A375 (cell line): Measurements from ENCODE around the genes METTL9 and IGSF6.

DNA sequence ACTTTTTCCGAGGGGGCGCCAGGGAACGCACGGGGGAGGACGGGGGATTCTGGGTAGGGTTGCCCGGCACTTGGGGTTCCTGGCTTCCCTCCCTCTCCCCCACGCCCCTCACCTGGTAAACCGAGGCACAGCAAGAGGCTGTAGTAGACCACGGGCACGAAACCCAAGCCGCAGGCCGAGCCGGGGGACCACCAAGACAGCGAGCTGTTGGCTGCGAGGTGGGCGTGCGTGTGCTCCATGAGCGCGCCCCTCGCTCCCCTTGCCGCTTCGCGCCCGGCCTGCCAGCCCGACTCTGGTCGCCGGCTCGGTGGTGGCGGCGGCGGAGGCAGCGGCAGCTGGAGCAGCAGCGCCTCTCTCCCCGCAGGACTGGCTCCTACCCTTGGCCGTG, 318 bp downstream of the GPR139 start:
- RAMPAGE, long total RNA, result no peak

DNA sequence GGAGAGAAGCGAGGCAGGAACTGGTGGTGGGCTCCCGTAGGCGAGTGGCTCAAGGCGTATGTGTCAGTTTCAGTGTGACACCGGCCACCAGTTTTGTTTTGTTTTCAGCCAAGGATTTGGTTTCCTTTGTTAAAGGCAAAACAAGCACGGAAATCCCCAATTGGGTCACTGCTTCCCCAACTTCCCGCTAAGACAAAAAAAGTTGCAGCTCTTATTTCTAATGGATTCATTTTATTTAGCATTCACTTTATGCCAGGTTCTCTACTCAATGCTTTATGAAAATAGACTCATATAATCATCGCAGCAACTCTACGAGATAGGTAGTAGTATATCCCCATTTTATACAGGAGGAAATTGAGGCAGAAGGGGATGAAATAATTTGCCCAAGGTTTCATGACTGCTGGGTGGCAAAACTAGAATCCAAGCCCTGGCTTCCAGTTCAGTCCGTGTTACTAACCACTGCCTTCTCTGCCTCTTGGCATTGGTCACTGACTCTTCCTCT, 110.4 kb downstream of the GP2 start:
- RAMPAGE, long total RNA, result no peak

- RAMPAGE, long total RNA, result no peak
Measured at GRCh38 chr16:20586032-20586525, 9.9 kb upstream of the ACSM2B start.

DNA sequence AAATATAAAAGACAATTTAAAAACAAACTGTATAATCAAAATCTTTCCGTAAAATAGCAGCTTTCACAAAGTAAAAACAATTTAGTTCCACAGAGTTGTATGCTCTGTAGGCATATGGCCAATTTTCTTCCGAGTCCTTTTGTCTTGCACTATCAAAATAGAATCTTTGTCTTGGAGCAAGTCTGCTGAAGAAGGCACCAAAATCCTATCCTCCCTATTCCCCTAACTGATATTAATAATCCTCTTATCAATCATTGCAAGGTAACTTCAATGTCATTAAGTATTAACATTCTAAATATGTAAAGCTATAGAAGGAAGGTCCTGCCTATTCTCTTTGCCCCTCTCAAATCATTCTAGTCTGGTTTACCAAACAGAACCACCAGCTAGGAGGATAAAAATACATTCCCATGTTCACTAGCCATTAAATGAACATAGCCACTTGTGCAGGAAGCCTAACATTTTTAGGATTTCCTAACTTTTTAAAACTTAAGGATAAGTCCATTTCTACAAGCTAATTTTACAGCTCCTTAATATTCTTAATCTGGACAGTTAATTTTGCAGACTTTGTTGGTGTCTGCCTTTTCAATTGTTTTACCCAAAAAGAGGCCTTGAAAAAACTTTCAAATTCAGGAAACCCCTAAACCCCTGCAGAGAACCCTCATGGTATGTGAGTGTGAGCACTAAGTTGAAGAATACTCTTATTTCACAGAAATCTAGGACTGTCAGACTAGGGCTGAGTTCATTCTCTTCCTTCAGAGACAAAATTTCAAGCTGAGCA, 7.3 kb downstream of the THUMPD1 start:
- RAMPAGE, long total RNA, result no peak

DNA sequence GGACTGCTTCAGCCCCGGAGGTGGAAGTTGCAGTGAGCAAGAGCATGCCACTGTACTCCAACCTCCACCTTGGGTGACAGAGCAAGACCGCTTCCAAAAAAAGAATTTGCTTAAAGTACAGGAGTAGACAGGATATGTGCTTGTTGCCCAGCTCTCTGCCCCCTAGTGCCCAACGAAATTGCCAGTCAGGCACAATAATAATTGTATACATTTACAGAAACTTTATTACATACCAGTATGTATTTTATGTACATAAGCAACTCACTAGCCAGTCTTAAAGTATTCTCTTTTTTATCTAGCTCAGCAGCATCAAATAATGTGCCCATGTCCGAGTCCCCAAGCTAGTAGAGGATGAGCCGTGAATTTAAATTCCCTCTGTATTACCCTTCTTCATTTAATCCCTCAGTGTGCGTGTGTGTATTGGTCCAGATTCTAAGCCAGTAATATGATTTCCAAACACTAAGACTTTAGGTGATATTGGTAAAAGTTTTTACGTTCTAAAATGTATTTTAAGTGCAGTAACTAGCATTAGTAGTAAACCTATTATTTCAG, 1.2 kb downstream of the THUMPD1 start:
- RAMPAGE, long total RNA, result no peak

- RAMPAGE, long total RNA, result no peak
Measured at GRCh38 chr16:20746849-20747742, 5.5 kb upstream of the THUMPD1 start.

- RAMPAGE, long total RNA, result no peak
Measured at GRCh38 chr16:21283275-21284228, 5.5 kb upstream of the CRYM start.

GRCh38 chr16:21359932-21360465, 81.9 kb upstream of the CRYM start:
- RAMPAGE, long total RNA, result no peak

GRCh38 chr16:21364163-21364830, 86.2 kb upstream of the CRYM start:
- RAMPAGE, long total RNA, result no peak

- RAMPAGE, long total RNA, result no peak
Measured at GRCh38 chr16:21511349-21512148, 87.8 kb upstream of the METTL9 start.

DNA sequence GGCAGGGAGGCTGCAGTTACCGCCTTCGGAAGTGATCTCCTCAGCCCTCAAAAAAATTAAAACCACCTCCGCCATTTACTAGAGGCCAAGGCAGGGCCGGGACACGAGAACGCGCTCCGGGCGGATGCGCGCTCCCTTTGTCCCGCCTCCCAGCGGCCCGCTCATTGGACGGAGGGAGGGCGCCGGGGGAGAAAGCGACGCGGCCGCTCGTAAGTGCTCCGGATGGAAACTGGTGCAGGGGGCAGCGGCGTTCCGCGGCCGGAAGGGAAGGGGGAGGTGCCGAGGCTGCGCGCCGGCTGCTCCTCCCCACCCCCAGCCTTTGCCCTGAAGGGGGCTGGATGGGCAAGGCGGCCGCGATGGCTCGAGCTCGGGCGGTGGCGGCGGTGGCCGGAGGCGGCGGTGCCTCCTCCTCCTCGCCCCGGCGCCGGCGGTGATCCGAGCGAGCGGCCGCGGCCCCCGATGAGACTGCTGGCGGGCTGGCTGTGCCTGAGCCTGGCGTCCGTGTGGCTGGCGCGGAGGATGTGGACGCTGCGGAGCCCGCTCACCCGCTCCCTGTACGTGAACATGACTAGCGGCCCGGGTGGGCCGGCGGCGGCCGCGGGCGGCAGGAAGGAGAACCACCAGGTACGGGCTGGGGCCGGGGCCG, at the start of gene METTL9:
Gene METTL9 (plus strand): TSS at position 303 of the 646 bp plus-strand sequence.
- RAMPAGE, long total RNA, result no peak

GRCh38 chr16:21652386-21652807, at the start of gene IGSF6:
Gene IGSF6, minus strand, starts transcription at chr16:21652608.
- RAMPAGE, long total RNA, result no peak

- RAMPAGE, long total RNA, result no peak
Measured at GRCh38 chr16:22220513-22221137, 14.5 kb downstream of the EEF2K start.

GRCh38 chr16:22234834-22235037, 28.7 kb downstream of the EEF2K start:
- RAMPAGE, long total RNA, result no peak

DNA sequence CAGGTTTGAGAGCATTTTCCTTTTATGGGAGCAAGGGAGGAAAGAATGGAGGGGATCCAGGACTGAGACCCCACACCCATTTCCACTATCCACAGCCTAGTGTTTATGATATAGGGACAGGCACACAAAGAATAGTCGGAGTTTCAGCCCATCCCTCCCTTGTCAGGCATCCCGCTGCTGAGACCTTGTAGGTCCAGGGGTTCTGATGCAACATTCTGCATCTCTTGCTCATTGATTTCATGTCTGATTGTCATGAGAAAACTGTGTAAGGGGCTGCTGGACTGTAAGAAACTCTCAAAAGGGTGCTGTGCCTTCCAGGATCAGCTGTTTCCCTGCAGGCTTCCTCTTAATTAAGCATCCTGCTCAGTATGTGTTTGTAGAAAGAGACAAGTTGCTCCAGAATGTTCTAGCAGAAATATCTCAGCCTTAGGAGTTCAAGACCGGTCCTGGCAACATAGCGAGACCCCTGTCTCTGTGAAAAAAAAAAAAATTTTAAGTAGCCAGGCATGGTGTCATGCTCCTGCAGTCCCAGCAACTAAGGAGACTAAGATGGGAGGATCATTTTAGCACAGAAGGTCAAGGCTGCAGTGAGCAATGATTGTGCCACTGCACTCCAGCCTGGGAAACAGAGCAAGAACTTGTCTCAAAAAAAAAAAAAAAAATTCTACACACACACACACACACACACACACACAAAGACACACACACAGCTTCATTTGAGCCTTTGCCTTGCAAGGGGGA, 5.2 kb upstream of the POLR3E start:
- RAMPAGE, long total RNA, result no peak

GRCh38 chr16:22297558-22297682, 211 bp downstream of the POLR3E start:
- RAMPAGE, long total RNA, result no peak

GRCh38 chr16:22353184-22353968, 21.0 kb downstream of the CDR2 start:
- RAMPAGE, long total RNA, result no peak

- RAMPAGE, long total RNA, result no peak
Measured at GRCh38 chr16:22406051-22406454, 31.6 kb upstream of the CDR2 start.

GRCh38 chr16:22673489-22673854, 140.5 kb upstream of the HS3ST2 start:
- RAMPAGE, long total RNA, result no peak

DNA sequence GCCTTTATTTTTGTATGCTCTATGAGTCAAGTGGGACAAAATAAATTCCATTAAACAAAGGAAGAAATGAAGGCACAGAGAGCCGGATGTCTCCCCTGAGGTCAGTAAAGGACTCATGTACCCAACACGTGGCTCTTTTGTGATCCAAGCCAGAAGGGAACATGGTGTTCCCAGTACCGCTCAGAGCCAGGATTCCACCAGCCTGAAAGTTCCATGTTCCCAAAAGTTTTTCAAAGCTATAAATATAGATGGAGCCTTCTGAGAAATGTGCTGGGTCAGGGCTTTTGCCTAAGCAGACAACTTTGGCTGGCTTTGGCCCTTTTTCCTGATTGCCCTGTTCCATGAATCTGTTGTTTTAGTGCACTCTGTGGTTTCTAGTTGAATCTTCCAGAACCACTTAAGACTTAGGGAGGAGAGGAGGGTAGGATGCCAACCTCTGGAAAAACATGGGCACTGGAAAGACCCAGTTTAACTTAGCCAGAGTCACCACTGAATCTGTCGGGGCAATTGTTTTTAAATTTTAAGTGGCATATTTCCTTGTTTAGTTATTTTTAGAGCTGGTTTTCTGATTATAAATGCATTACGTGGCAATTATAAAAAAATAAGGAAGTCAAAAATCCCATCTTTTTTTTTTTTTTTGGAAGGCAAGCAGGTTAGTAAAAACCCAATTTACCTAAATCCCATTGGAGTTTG, 128.4 kb upstream of the HS3ST2 start:
- RAMPAGE, long total RNA, result no peak